Occipital lobe (tissue), 2 donors: ENCODE data around the genes RPS3A and FHIP1A.

DNA sequence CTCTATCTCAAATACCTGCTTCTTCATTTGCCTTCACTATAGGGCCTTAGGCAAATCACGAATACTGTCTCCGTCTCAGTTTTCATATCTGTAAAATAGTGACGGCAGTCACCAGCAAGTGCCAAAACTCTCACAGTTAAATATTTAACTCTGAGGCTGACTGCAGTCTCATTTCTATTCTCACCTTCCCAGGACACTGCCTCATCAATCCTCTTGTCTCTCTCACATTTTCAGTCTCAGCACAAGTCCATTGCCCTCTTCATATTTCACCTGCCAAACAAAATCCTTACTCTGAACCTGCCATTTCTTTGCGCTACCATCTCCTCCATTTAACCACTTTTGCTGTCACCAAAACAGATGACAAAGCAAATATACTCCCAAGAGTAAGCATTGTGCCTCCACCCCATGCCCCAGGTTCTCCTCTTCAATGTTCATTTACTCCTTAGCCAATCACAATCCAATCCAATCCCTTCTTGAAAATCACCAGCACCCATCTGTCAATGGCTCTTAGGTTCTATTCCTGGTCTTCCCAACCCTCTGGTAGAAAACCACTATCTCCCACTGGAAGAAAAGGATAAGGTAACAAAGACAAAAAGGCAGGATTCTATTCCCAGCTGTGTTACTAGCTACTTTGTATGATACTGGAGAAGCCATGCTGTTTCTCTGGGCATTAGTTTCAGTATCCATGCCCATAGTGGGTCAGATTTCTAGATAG lies 16.3 kb downstream of the NR3C2 start:
- RAMPAGE, long total RNA, result no peak

- RAMPAGE, long total RNA, result no peak
Measured at GRCh38 chr4:148439301-148439589, 3.0 kb downstream of the NR3C2 start.

- RAMPAGE, long total RNA, result no peak
Measured at GRCh38 chr4:148842596-148843219, 400.5 kb upstream of the NR3C2 start.

- RAMPAGE, long total RNA, result no peak
Measured at GRCh38 chr4:148954066-148954525, 511.9 kb upstream of the NR3C2 start.

- RAMPAGE, long total RNA, result no peak
Measured at GRCh38 chr4:150395455-150395975, 186.4 kb upstream of the MAB21L2 start.

DNA sequence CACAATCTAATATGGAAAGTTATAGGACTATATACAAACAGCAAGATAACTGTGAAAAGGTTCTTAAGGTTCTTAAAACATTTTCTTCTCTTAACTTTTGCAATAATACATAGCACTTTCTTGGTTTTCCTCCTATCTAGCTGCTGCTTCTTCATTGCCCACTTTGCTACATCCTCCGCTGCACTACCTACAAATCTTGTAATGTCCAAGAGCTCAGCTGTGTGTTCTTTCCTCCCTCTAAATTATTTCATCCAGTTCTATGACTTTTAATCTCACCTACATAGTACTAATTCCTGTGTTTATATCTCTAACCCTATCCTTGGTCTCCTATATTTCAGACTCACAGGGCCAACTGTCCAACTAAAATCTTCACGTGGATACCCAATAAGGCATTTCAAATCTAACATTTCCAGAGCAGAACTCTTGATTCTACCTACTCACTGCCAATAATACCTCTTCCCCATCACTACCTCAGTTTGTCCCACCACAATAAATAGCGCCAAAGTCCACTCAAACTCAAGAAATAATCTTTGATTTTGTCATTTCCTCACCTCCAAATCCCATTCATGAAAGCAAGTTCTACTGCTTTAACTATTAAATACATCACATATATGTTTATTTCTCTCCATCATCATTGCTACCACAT lies 165.7 kb downstream of the MAB21L2 start:
- RAMPAGE, long total RNA, result no peak

GRCh38 chr4:151099361-151100545 lies at the start of gene RPS3A:
Gene RPS3A (plus strand): TSS chr4:151099628.
- RAMPAGE, long total RNA, result start-site peak on the plus strand at chr4:151099626-151099643, 24,653 and 16,606 reads in 2 replicates

GRCh38 chr4:151107036-151108213 lies 8.0 kb downstream of the RPS3A start:
- RAMPAGE, long total RNA, result no peak

- RAMPAGE, long total RNA, result no peak
Measured at GRCh38 chr4:151159060-151159582, 59.7 kb downstream of the RPS3A start.

DNA sequence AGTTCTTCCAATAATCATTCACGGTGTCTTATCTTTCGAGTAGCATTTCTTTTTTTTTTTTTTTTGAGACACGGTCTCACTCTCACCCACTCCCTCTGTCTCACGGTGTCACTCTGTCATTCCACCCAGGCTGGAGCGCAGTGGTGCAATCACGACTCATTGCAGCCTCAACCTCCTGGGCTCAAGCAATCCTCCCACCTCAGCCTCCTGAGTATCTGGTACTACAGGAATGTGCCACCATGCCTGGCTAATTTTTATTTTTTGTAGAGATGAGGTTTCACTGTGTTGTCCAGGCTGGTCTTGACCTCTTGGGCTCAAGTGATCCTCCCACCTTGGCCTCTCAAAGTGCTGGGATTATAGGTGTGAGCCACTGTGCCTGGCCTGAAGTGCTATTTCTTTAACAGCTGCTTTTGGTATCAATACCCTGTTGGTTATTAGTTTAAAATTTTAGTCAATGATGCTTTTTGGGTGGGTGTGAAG lies 69.0 kb downstream of the RPS3A start:
- RAMPAGE, long total RNA, result no peak

DNA sequence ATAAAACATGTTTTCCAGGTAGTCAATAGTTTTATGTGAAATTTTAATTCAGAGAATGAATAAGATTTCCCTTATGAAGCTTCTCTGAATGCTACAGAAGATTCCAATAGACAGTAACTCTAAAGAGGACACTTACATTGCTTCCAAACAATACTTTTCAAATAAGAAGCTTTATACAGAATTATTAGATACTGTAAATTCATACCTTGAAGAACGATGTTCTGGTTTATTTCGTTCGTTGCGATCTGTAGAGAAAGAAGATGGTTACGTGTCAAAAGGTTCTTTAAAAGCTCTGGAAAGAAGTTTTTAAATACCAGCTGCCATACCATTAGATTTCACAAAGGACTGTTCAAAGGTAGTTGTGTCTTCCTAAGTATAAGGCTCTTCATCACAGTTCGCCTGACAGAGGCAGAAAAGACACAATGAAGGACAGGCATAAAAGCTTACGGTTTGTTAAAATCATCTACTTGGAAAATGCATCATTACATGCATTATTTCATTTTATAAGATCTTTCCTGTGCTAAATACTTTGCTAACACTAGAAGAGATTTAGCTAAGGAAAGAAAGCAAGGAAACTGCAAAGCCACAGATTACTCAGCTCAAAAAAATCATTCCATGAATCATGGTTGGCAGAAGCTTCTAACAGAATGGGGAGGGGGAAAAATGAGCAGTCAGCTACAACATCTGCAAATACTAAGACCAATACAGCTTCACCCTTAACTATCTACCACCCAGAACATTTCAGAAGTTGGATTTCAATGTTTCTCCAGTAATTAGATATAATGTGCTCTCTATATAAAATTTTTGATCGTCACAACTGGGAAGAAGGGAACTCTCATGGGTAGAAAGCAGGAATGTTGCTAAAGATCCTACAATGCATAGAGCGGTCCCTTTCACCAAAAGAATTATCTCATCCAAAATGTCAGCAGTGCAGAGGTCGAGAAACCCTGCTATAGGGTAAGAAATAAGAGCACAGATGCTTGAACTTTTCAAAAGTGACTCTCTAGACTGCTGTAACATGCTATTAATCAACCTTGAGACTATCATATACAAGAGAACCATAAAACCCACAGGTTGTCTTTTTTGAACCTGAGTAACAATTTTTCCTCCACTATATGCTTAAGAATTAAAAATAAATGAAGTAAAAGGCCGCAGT lies 50.7 kb upstream of the PRSS48 start:
- RAMPAGE, long total RNA, result no peak

- RAMPAGE, long total RNA, result no peak
Measured at GRCh38 chr4:151284236-151285454, 7.7 kb downstream of the PRSS48 start.

- RAMPAGE, long total RNA, result no peak
Measured at GRCh38 chr4:151402411-151402859, 6.5 kb upstream of the FHIP1A start.

DNA sequence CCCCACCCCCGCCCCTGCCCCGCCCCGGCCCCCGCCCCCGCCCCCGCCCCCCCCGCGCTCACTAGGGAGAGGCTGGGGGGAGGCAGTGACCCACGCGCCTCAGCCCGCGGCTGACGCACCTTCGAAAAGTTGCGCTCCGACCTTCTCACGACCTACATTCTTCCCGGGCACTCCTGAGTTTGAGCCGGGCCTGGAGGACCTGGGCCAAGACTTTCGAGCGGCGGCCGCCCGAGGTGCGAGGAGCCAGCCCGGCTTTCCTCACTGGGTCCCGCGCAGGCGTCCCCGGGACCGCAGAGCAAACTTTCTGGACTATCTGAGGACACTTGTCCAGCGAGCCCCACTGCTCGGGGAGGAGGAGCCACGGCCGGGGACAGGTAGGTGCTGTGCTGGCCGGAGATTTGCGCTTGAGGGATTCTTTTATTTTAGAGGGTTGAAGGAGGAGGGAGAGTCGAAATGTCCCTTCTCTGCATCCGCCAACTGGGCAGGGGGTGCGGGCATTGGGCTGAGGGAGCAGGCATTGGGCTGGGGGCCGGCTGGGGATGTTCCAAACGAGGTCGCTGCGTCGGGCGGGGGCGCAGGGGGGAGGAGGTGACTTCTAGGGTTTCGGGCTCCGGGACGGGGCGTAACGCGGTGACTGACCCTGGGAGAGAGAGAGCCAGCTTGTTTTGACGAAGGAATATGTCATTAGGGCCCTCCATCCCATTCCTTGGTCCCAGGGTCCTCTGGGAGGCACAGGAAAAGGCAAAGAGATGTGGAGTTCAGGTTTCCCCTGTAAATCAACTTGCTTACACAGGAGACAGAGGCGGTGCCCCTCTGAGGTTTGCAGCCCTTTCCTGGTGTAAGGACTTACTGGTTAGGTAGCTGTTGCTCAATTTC lies at the start of gene FHIP1A:
Gene FHIP1A, plus strand, starts transcription at position 85 of the 876 bp plus-strand sequence.
- RAMPAGE, long total RNA, result no peak

GRCh38 chr4:151781009-151781453 lies 20.2 kb upstream of the GATB start:
- RAMPAGE, long total RNA, result no peak

- RAMPAGE, long total RNA, result no peak
Measured at GRCh38 chr4:151991335-151992181, 230.8 kb upstream of the GATB start.

DNA sequence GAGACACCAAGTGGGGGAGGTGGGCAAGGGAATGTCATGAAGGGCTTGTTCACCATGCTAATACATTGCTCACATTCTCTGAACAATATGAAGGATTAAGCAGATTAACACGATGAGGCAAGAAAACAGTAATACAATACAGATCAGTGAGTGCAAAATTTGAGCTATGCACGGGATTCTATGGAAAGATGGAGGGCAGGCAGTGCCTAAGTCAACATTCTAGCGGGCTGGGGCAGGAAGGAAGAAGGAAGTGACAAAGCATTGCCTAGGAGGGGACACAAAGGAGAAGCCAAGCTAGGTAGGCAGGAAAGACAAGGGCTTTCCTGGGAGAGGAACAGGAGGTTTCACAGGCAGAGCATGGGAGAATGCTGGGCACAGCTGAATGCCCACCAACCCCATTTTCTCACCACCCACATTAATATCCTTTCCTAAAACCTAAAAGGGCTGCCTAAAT lies 278.1 kb downstream of the FBXW7 start:
- RAMPAGE, long total RNA, result no peak

GRCh38 chr4:152321986-152323328 lies 213.4 kb downstream of the FBXW7 start:
- RAMPAGE, long total RNA, result no peak

DNA sequence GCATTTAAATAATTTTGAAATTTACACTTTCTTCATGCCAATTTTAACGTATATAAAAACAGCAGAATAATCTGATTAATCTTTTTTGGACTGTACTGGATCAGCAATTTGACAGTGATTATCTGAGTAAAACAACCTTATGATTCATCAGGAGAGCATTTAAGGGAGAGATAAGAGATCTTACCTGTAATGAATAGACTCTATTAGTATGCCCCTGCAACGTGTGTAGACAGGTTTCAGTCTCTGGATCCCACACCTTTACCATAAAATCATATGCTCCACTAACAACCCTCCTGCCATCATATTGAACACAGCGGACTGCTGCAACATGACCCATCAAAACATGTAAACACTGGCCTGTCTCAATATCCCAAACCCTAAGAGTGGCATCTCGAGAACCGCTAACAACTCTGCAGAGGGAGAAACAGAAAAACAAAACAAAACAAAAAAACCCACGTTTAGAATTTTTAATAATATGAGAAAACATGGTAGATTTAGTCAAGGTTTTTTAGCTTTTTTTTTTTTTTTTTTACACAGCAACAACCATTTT lies 210.0 kb downstream of the FBXW7 start:
- RAMPAGE, long total RNA, result no peak

DNA sequence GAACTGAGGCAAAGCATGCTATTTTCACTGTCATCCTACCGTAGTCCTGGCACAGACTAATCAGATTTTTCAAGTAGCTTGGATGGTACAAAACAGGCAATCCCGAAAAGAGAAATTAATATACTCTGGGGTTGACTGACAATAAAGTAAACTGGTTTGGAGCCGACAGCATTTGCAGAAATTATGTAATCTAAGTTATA lies 182.8 kb downstream of the FBXW7 start:
- RAMPAGE, long total RNA, result no peak